Measurements from ENCODE around the gene GLUL.

DNA sequence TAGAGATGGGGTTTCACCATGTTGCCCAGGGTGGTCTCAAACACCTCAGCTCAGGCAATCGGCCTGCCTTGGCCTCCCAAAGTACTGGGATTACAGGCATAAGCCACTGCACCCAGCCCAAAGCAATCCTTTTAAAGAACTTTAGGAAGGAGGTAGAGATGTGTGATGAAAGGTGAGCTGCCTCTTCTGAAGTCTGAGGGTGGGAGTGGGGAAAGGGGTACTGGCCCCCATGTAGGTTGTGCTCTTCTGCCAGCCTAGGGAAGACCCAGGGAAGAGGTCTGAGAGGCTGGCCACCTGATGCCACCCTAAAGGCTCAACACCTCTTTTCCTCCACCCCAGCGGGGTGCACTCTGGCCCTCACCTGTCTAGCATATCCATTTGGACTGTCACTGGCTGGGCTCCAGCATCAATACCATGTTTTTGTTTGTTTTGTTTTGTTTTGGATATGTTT lies 22.8 kb downstream of the QSOX1 start:
- RRBS: no CpG with 5 or more reads among the region's 2 CpGs

DNA sequence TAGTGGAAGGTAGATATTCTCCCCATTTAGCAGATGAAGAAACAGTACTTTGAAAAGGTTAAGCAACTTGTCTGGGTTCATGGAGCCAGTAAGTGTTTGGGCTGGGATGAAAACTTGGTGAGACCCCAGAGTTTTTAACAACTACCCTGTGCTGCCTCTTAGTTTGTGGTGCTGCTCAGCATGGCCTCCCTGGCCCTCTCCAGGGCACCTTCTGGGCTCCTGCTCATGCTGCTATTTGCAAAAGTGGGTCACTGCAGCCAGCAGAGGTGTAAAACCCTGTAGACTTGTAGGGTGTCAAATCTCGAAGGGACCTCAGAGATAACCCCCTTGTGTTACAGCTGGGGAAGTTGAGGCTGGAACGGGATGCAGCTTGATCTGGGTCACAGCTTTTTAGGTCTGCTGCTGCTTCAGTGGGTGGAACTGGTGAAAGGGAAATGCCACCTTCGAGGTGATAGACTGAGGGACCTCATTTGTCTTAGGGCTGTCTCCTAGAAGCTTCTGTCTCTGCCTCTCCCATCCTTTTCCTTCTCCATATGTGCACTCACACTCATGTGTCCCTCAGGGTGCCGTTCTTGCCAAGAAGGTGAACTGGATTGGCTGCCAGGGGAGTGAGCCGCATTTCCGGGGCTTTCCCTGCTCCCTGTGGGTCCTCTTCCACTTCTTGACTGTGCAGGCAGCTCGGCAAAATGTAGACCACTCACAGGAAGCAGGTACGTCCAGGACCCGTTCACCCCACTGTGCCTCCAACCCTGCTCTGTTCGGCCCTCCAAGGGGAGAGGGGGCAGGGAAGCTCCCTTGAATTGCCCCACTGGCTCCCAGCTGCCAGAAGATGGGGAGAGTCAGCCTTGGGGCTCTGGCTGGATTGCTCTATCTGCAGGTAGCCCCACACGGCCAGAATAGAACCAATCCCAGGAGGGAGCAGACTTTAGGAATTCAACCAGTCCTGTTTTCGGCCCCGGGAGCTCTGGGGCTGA lies 35.5 kb downstream of the QSOX1 start:
- RRBS: no CpG with 5 or more reads among the region's 13 CpGs

DNA sequence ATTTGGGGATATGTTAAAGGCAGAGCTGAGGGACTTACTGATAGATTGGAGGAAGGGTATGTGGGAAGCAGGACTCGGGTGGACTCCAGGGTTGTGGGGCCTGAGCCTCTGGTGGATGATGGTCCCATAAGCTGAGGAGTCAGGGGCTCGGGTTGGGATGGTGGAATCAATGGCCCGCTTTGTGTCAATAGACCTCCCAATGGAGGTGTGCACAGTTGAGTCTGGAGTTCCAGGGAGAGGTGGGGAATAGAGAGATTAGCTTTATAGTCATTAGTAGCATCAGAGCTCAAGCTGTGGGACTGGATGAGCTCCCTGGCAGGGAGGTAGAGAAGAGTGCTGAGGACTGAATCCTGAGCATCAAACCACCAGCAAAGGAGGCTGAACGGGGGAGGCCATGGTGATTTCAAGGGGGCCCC lies 37.5 kb upstream of the LHX4 start:
- RRBS: no CpG with 5 or more reads among the region's 4 CpGs

- RRBS: no CpG with 5 or more reads among the region's 19 CpGs
Observed at GRCh38 chr1:180194574-180195315, 35.3 kb upstream of the LHX4 start.

- RRBS: no CpG with 5 or more reads among the region's 4 CpGs
Observed at GRCh38 chr1:180202252-180202702, 27.8 kb upstream of the LHX4 start.

GRCh38 chr1:180562483-180563460 lies 60.4 kb upstream of the ACBD6 start:
- RRBS: no CpG with 5 or more reads among the region's 10 CpGs

GRCh38 chr1:180948115-180948741 lies 35.5 kb downstream of the KIAA1614 start:
- RRBS: no CpG with 5 or more reads among the region's 17 CpGs

DNA sequence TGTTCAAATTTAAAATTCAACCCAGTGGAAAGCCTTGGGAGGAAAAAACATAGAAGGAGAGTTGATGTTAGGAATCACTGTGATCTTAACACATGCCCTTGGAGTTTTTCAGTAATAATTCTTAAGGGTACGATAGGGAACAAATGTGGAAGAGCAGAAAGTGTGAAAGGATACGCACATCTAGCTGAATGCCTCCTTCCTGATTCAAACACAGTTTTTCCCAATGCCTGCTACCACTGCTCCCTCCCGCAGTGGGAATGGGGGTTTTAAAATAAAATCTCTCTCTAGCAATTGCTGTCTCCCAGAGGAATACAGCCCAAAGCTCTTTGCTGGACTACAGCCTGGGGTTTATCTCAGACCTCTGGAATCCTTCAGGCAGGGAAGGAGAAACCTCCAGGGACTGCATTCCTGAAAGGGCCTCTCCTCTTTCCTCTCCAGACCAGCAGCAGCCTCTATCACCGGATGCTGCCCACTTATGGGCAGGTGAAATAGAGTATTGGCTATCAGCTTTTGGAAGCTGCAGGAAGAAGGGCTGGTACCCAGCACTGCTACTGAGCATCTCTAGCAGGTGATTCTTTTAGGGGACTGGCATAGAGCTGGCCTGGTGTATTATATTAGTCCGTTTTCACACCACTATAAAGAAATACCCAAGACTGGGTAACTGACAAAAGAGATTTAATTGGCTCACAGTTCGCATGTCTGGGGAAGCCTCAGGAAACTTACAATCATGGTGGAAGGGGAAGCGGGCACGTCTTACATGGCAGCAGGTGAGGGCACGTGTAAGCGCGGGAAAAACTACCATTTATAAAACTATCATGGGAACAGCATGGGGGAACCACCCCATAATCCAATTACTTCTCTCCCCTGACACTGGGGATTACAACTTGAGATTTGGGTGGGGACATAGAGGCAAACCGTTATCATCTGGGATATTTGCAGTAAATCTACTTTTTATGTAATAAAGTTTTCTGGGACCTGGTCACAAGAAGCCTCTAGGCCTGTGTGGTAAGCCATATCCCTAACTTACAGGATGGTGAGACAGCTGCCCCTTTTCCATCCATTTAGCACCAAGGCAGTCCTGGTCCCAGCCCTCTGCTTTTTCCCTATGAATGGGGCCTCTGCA lies 6.5 kb downstream of the IER5 start:
- RRBS: no CpG with 5 or more reads among the region's 12 CpGs

DNA sequence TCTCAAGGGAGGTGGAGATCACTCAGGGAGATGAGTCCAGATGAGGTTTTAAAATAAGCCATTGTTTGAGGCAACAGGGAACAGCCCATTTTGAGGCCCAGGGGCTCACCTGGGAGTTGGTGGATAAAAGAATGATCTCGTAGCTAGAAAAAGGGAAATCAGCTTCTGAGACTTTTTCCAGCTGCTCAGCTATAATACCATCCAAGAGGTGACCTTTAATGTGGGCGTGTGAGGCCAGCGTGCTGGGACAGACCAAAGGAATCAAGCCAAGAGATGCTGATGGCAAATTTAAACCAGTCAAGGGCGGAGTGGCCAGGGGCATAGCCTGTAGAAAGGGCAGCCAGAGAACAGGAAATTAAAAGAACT lies 132.5 kb downstream of the IER5 start:
- RRBS: no CpG with 5 or more reads among the region's 4 CpGs

DNA sequence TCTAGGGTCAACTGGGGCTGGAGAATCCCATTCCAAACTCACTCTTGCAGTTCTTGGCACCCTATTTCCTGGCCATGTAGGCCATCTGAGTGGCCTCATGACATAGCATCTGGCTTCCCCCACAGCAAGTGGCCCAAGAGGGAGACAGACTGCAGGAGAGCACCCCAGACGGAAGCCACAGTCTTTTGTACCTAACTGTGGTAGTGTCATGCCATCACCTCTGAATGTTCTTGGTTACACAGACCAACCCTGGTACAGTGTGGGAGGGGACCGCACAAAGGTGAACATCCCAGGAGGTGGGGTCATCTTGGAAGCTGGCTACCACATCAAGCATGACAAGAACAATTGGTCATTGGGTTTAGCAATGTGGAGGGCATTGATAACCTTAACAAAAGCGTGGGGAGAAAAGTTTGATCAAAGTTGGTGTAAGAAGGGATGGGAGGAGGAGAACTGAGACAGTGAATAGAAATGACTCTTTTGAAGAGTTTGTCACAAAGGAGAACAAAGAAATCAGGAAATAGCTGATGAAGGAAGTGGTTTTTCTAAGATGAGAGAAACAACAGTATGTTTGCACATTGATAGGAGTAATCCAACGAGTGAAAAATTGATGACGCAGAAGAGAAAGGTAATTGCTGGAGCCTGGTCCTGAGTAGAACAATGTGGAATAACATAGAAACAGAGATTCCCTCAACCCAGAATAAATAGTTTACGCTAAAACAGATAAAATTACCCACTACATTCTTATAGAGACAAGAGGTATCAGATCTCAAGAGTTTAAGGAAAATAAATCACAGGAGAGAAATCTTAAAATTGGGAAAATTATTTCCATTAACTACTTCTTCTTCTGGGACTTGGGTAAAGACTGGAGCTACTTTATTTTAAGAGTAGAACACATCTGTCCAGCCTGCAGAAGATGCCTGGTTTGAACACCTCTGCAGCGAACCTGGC lies 87.0 kb upstream of the CACNA1E start:
- RRBS: no CpG with 5 or more reads among the region's 7 CpGs

DNA sequence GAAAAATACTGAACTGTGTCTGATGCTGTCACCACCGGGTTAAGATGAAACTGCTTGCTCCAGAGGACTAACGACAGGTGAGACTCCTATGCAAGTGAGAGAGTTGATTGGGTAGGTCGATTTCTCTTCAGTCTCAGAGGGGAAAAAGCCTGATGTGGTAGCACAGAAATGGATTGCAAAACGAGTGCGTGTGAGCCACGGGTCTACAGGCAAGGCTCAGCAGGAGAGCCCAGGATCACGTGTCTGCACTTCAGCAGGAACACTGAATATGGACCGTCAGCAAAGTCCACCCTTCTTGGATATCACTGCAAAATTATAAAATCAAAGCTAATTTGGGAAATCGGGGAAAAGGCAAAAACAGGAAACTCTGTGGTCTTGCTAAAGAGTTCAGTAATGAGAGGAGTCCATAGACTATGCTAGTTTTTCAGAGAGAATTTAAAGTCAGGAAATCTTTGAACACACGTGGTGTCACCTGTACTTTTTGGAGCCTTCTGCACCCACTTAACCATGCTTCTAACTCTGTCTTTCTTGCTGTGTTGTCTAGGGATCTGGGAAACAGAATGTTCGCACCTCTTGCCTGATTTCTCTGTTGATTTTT lies 107.8 kb upstream of the ZNF648 start:
- RRBS: no CpG with 5 or more reads among the region's 11 CpGs

DNA sequence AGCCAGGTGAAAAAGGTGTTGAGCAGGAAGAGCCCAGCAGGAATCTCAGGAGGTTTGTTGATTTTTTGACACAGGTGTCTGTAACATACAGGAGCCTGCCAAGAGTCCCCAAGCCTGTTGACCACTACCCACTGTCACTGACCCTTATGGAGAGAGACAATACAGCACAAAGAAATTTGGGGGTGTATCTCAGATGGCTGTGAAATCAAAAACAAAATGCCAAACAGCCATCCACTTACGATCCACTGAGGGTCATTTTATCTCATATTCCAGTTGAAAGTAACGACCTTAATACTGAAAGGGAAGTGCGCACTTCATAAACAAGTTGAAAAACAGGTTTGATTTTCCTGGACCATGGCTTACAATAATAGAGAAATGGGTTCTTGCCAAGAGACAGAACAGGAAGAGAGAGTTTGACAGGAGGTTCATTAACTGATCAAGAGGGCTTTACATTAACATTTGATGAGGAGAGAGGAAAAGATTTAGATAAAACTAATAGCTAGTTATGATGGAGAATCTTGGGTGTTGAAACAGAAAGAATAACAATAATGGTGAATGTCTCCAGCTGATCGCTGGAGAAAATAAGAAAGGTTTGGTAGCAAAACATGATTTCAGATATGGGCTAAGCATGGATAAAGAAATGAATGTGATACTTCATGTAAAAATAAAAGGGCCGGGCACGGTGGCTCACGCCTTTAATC lies 163.4 kb downstream of the GLUL start:
- RRBS: no CpG with 5 or more reads among the region's 7 CpGs

DNA sequence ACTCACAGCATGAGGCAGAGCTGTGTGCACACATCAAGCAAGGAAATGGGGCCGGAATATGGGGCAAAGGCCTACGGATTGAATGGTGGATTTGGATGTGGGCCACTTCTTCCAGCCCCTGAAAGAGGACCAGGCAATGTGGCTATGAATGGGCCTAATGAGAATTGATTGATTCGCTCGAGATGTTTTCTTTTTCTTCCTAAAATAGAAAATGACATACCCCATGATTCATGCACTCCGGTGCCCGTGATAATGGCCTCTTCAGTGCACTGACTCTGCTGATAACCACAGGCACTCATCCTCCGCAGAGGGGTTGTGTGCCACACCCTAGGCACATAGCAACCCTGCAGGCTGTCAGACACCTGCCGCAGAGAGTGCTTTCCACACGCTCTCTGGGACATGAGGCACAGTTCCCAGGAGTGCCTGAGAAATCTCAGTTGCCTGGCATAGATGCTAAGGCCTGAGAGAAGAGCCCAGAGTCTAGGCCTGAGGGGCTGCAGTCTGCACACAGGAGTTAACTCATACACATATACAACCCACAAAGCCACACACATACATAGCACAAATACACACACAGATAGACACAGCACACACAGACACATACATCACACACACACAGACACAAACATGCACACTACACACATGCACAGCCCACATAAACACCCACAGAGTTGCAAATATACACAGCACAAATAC lies 155.3 kb downstream of the GLUL start:
- RRBS: no CpG with 5 or more reads among the region's 9 CpGs

GRCh38 chr1:182279561-182280346 lies 111.8 kb downstream of the GLUL start:
- RRBS: no CpG with 5 or more reads among the region's 12 CpGs

GRCh38 chr1:182315112-182315594 lies 76.4 kb downstream of the GLUL start:
- RRBS: no CpG with 5 or more reads among the region's 5 CpGs

DNA sequence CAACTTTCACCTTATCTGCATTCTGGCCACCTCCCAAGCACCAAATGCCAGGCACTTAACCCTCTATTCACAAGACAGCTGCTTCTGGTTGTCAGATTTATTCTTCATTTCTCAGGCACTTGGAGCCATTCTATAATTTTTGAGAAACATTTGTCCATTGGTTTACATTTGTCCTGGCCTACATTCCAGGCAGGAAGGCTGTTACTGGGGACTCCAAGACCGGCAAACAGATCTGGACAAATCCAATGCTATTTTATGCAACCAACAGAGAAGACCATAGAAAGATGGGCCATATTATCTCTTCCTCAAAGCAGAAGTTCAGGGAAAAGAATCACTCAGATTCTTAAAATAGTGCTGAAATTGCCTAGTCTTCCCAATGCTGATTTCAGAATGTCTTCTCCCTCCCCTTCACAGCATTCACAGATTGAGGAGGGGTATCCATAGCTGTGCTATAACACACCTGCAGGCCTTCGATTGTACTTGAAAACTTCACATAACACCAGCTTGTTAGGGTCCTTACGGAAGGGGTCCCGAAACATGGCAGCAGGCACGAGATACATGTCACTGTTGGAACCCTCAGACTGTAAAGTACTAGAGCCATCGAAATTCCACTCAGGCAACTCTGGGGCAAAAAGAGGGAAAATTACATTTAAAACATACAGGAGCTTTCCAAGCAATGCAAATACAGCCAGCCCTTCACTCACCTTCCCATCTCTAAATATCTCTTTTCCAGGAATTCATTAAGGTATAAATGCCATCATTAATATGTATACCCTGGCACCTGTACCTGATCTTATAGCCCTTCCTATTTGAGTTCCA lies 4.7 kb downstream of the GLUL start:
- RRBS: no CpG with 5 or more reads among the region's 6 CpGs

GRCh38 chr1:182391668-182392829 lies at the start of gene GLUL:
Gene GLUL, minus strand, starts transcription at chr1:182391790.
- RRBS: 64% methylated on average over 20 of the region's 81 CpGs

- RRBS: no CpG with 5 or more reads among the region's 7 CpGs
Observed at GRCh38 chr1:182795476-182796012, 6.0 kb downstream of the NPL start.

- RRBS: no CpG with 5 or more reads among the region's 6 CpGs
Observed at GRCh38 chr1:182843081-182843565, 4.0 kb downstream of the DHX9 start.

- RRBS: no CpG with 5 or more reads among the region's 8 CpGs
Observed at GRCh38 chr1:182877246-182878487, 38.5 kb downstream of the DHX9 start.

All from PFSK-1 (cell line).